ENCODE data around the gene WDR59.

DNA sequence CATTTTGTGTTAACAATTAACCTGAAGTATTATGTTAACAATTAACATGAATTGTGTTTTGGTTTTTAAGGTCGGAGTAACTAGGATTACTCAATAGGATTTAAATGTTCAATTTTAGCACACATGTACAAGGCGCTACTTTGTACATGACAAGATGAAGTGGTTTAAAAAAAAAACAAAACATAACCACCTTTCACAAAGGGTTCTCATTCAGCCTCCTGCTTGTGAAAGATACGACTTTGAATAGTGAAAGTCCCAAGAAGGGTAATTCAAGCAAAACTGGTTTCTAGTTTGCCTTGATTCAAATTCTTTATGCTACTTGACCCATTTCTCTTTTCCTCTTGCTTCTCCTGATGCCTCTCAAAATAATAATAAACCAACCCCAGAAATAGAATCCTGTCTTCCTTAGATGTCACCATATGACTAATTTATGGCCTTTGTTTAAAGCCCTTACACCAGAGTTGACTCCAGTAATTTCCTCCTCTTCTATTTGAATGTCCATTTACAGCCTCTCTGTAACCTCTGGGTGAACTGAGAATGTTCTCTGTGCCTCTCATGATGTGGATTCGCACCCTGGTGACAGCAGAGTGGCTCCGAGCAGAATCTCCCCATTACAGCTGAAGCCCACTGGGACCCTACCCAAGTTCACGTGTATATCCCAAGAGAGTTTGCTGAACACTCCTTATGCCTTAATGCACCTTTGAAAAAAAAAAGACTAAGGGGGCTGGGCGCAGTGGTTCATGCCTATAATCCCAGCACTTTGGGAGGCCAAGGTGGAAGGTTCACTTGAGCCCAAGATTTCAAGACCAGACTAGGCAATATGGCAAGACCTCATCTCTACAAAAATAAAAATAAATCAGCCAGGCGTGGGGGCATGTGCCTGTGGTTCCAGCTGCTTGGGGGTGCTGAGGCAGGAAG lies 31.4 kb downstream of the ZFHX3 start:
- PRO-cap = no peak

DNA sequence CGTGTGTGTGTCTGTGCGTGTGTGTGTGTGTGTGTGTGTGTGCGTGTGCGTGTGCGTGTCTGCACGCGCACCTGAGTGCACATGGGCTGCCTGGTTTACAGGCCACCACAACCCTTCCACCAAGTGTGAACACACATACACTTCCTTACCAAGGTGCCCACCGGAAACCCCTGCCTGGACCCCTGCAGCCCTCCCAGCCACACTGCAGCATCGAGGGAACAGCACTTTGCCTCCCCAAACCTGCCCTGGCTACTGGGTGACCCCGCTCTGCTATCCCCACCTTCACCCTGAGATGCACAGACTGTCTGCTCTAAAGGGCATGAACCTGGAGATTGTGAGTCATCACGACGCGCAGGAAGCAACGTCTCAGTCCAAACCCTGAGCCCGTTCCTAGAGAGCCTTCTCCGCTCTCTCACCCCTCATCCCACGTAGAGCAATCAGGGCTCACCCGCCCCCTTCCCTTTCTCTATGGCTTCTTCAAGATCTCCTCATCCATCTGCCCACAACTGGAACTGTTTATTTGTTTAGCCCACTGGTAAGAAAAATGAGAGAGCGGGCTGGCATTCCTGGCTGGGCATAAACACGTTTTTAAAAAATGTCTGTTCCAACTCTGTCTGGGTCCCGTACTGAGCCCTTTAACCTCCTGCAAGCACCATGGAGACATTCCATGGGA lies 28.5 kb downstream of the ZFHX3 start:
- PRO-cap = no peak

GRCh38 chr16:73056755-73057370 lies 8.9 kb upstream of the ZFHX3 start:
- PRO-cap = no peak

- PRO-cap = no peak
Observed at GRCh38 chr16:73071114-73071905, 23.4 kb upstream of the ZFHX3 start.

DNA sequence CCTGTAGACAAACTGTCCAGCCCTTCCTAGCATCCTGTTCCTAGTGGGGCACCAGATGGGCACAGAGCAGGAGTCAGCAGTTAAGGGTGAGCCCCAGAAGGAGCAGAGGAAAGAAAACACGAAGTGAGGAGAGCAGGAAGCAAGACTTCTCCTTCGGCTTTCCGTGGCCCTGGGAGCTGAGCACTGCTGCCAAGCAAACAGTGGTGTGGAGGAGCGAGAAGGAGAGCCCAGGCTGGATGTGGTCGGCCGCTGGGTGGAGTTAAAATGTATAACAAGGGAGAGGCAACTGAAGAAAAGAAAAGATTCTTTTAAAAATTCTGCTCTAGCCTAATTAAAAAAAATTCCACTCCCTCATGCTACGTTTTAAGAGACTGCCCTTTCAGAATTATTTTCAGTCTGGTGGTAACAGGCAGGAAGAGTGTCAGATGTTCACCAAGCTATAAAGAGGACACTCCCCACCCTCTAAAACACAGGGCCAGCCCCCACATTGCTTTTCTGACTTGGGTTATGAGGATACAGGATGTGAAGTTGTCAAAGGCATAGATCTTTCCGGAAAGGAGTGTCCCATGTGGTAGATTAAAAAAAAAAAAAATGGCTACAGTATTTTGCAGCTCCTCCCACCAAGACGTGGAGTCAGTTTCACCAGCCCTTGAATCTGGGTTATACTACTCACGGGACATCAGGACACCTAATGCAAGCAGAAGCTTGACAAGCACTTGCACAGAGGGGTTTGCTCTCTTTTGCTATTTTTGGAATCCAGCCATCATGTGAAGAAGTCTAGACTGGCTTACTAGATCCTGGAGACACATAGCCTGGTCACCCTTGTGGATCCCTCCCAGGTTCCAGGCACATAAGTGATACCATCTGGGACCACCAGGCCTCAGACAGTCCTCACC lies 74.9 kb upstream of the ZFHX3 start:
- PRO-cap = no peak

- PRO-cap = no peak
Observed at GRCh38 chr16:73183336-73184104, 135.6 kb upstream of the ZFHX3 start.

DNA sequence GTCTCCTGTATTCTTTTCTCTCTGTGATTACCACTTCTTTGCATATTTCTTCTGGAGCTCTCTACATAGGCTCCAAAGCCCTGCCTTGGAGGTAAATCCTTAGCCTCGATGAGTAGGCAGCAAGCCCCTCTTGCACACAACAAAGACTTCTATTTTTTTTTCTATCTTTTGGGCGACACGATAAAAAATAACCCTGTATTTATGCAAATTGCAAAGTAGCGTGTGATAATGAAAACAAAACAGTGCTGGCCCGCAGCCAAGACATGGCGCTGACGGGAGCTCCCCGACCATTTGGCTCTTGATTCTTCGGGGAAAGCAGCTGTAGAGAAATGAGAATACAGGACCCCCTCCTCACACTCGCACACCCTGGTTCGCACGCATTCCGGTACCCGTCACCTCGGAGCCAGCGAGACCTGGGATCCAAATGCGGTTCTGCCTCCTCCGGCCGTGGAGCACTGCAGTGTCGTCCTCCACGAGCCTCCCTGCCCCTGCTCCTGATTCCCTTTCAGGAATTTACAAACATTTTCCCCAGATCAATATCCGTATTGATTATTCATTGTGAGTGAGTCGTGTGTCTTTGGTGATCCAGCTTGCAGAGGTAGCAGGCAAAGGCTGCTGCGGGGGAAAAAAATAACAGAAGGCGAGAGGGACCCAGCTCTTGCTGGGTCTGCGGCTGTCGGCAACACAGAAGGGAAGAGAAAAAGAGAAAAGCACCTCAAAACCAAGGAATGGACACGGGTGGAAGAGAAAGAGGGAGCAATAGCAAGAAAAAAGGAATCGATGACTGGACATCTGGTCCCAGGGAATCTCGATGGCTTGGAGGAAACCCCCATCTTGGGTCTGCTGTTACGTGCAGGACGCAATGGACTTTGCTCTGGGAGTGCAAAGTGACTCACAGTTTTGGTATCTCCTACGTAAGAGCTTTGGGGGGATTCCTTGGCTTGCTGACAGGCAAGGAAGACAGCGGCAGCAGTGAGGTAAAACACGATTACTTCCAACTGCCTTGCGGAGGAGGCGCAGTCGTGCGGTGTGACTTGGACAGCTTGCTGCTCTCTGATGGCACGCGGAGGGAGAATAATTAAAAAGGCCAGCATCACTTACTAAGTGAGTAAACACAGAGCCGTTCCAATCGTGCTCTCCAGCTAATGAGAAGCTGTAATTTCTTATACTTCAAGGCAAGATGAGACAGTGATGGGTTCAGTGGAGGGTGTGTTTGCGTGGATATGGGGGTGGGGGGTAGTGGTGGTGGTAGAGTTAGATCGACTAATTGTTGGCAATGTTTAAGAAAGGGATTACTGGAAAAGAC lies 184.3 kb upstream of the ZFHX3 start:
- PRO-cap = no peak

DNA sequence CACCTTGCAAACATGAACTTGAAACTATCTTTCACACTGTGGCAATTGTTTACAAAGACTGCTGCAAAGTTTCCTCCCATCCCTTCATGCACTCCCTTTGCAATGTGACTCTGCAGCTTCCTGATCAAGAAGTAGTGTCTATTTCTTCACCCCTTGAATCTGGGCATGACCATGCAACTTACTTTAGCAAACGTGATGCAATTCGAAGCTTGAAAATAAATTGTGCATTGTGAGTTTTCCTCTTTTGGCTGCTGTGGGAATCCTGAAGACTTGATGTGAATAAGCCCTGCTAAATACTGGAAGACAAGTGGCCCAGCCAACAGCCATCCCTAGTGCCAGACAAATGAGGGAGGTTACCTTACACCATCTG lies 606.2 kb upstream of the PSMD7 start:
- PRO-cap = no peak

DNA sequence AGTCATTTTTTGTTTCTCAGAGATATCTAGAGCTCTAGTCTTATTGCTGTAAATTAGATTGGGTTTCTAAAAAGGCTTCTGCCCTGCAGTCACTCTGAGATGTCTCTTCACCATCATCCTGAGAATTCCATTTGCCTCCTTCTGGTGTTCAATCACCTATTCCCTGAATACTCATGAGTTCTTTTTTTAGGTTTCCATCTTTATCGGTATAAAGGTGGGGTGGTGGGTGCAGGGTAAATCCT lies 511.3 kb upstream of the PSMD7 start:
- PRO-cap = no peak

- PRO-cap = no peak
Observed at GRCh38 chr16:74391467-74392108, 15.5 kb downstream of the NPIPB15 start.

- PRO-cap = no peak
Observed at GRCh38 chr16:74503282-74503778, 82.1 kb upstream of the CLEC18B start.

GRCh38 chr16:74724320-74725460 lies 24.0 kb upstream of the MLKL start:
- PRO-cap = no peak

DNA sequence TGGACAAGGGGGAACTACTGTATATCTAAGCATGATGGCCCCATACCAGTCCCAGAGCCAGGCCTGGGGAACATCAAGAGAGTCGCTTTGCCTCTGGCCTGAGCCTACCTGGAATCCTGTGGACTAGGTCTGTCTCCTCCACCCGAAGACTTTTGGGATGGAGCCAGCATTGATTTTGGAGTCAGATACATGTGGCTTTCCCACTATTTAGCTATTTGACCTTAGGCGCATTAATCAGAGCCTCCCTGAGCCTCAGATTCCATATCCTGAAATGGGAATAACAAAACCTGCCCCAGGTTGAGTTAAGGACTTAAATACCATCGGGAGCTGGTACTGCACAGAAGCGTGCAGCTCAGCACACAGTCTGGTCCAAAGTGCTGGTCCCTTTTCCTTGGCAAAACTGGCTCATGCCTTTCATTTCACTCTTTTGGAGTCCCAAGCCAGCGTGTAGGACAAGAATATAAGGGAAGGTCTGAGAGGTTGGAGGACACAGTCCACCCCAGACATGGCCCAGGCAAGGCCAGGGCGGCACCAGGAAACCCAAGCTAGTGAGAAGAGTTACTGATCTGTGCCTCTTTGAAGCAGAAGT lies 1.1 kb downstream of the FA2H start:
- PRO-cap = no peak

- PRO-cap = no peak
Observed at GRCh38 chr16:74909350-74909946, 75.5 kb downstream of the WDR59 start.

- PRO-cap = no peak
Observed at GRCh38 chr16:74965481-74966237, 19.3 kb downstream of the WDR59 start.

DNA sequence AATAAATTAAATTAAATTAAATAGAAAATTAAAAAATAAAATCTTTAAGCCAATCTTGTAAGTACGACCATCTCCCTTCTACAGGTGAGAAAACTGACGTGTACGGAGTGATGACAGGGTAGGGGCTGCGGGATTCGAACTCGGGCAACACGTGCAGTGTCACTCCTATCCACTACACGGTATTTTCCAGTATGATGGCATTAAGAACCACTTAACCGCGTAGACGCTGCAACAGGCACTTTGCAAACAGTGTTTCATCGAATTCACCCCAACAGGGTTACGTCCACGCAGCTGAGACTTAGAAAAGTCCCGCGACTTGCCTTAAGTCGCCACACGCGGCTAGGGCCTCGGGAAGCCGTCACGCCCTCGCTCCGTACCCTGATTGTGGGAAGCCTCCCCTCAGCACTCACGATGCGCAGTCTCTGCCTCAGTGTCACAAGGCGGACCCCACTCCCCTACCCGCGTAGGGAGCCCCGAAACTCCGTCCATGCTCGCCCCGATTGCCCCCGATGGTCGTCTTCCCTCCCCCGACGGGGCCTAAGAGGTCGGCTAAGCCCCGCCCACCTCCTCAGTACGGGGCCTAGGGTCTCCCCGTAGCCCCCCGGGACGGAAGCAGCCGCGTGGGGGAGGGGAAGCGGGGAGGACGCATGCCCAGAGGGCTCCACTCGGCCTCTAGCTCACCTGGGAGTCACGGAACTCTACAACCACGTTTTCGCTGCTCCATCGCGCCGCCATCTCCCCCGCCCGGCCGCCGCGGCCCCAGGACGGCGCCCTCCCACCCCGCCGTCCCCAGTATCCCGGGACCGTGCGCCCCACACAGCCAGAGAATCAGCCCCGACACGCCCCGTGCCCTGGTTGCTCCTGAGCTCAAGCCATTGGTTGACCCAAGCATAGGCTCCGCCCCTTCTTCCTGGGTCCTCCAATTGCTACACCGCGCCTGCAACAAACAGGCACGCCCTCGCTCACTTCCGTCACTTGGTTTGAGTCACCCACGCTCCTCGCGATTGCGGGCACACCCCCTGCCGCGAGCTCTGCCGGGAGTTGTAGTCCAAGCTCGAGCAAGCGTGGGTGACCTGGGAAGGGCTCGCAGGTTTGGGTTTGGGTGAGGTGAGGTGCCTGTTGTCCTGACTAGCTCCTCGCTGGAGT lies at the start of gene WDR59:
Gene WDR59, minus strand, starts transcription at position 841 of the 1,146 bp plus-strand sequence.
- PRO-cap = unidirectional peak, minus-strand start at position 788 of the sequence; unidirectional peak, minus-strand start at position 830 of the sequence

- PRO-cap = no peak
Observed at GRCh38 chr16:75002475-75003062, 3.7 kb downstream of the ZNRF1 start.

GRCh38 chr16:75247079-75247608 lies 4.3 kb downstream of the BCAR1 start:
- PRO-cap = no peak

GRCh38 chr16:75263206-75264192 lies 12.1 kb upstream of the BCAR1 start:
- PRO-cap = no peak

DNA sequence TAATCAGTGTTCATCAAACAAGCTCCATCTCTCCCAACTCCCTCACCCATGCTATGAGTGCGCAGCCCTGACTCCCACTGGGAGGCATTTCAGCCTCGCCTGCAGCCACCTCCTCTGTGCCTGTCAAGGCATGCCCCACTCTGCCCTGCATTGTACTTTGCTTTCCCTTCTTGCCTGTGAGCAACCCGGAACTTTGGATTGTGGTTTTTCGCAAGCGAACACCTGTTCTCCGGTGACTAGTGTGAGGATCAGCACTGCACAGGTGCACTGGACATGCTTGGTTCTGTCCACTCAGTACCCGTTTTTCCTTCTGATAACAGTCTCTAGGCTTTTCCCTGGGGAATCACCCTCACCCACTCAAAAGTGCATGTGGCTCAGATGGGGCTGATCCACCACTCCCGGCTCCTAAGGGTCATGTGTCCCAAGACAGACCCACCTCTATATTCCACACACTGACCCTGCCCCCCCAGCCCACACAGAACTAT lies 9.1 kb downstream of the CHST6 start:
- PRO-cap = no peak

Measured in parotid gland (tissue), 1 donor.